Pericardium fibroblast (primary cell): ENCODE data around the genes PPP1R1C, COL3A1 and COL5A2.

GRCh38 chr2:181985460-181986288 is at the start of gene PPP1R1C:
PPP1R1C (plus strand) TSS chr2:181985853.
- RAMPAGE, long total RNA = no peak

DNA sequence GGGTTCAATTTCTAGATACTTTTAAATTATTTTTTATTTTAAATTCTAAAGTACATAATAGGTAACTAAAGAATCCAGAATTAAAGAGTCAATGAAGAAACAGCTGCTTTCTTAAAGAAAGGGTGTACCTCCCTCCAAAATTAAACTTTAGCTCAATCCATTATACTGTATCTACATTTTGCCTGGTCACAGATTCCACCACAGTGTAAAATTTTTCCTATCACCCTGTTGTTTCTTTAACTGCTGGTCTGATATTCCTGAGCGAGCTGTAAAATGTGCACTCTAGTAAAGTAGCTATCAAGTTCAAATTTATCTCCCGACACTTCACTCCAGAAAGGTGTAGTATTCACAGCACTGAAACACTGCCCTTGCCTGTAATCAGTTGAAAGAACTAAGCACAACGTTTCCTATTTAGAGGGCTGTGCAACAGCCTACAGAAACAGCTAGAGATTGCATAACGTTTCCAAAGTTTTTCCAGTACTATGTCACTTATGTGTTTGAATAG is 933 bp downstream of the PDE1A start:
- RAMPAGE, long total RNA = no peak

DNA sequence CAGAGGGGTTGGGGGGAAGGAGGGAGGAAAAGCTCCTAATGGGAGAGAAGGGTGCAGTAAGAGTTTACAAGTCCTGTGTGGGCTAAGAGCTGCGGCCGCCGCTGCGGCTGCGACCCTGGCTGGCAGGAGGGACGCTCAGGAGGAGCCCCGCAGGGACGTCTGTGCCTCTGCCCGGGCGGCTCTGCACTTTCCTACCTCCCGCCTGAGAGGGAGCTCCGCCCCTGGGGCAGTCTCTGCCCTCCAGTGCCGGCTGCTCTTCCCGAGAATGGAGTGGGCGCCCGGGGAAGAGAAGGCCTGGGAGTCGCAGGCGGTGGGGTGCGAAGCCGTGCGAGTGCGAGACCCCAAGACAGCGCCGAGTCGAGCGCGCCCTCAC is 549 bp upstream of the FRZB start:
- RAMPAGE, long total RNA = no peak

DNA sequence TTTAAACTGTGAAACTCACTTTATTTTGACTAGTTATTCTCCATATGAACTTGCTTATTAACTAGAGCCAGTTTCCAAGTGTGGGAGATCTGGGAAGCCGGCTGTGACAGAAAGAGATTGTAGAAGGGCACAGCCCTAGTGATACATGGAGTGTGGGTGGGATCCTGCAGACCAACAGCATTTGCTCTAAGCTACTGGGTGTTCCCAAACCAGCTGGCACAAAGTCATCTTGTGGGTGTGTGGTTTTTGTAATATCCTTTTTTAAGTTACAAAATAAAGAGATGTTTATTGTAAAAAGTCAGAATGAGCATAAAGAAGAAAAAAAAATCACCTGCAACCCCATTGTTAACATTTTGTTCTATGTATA is 3.4 kb downstream of the DUSP19 start:
- RAMPAGE, long total RNA = no peak

- RAMPAGE, long total RNA = no peak
These were observed 37.9 kb upstream of the FAM171B start for GRCh38 chr2:186655946-186656459.

DNA sequence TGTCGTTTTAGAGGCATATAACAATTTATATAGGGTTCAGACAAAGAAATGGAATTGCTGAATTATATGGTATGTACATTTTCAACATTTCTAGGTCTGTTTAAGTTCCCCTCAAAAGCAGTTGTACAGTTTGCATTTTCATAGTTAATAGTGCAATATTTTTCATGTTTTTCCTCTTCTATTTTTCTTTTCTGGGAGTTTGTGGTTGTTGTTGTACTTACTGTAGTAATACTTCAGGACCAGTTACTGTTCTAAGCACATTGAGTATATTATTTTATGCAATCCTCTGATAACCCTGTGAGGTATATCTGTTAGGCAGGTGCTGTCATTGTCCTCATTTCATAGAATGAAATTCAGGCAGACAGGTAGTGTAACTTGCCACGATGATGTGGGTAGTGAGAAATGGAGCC is 22.8 kb downstream of the FAM171B start:
- RAMPAGE, long total RNA = no peak

DNA sequence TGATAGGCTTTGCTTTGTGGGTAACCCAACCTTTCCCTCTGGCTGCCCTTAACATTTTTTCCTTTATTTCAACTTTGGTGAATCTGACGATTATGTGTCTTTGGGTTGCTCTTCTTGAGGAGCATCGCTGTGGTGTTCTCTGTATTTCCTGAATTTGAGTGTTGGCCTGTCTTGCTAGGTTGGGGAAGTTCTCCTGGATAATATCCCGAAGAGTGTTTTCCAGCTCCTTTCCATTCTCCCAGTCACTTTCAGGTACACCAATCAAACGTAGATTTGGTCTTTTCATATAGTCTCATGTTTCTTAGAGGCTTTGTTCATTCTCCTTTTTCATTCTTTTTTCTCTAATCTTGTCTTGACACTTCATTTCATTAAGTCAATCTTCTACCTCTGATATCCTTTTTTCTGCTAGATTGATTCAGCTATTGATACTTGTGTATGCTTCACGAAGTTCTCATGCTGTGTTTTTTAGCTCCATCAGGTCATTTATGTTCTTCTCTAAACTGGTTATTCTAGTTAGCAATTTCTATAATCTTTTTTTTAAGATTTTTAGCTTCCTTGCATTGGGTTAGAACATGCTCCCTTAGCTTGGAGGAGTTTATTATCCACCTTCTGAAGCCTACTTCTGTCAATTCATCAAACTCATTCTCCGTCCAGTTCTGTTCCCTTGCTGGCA is 35.6 kb downstream of the TFPI start:
- RAMPAGE, long total RNA = no peak

- RAMPAGE, long total RNA = no peak
These were observed 33.9 kb downstream of the TFPI start for GRCh38 chr2:187520243-187520757.

DNA sequence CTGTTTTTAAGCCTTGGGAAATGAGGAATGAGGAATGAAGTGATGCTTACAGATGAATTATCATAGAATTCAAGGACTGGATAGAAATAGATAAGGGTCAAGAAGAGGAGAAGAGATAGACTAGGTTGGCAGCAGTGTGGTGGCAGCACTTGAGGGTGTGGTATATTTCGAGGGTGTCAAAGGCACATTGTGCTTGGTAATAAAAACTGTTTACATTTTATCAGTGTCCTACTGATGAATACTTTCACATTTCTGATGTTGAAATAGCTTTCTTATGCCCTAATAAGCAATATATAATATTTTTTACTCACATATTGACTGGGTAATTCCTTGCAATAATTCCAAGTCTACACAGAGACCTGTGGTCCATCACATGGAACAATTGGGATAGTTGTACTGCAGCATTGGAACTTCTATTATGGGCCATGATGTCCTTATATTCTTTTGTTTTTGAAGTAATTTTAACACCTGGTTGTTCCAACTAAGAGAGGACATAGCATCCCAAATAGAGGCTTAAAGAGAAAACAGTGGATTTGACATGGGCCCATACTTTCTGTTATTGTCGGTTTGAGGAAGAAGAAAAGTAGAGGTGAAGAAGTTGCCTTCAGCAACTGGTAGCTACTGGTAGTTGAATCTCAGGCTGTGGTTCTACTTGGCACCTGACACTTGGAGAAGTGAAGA is 3.2 kb downstream of the TFPI start:
- RAMPAGE, long total RNA = no peak

GRCh38 chr2:188974052-188974779 is at the start of gene COL3A1:
COL3A1 (plus strand) TSS chr2:188974373.
- RAMPAGE, long total RNA = start-site peak on the plus strand at chr2:188974372-188974459, 117,863 and 47,771 reads in 2 replicates

- RAMPAGE, long total RNA = no peak
These were observed 4.2 kb downstream of the COL3A1 start for GRCh38 chr2:188978019-188979195.

- RAMPAGE, long total RNA = start-site peak on the minus strand at chr2:189179607-189179868, 9,649 and 4,370 reads in 2 replicates
These were observed at the start of gene COL5A2 for GRCh38 chr2:189179009-189180002. COL5A2 (minus strand) TSS chr2:189179761.

- RAMPAGE, long total RNA = no peak
These were observed 2.9 kb upstream of the ASDURF start for GRCh38 chr2:189658346-189658851.

DNA sequence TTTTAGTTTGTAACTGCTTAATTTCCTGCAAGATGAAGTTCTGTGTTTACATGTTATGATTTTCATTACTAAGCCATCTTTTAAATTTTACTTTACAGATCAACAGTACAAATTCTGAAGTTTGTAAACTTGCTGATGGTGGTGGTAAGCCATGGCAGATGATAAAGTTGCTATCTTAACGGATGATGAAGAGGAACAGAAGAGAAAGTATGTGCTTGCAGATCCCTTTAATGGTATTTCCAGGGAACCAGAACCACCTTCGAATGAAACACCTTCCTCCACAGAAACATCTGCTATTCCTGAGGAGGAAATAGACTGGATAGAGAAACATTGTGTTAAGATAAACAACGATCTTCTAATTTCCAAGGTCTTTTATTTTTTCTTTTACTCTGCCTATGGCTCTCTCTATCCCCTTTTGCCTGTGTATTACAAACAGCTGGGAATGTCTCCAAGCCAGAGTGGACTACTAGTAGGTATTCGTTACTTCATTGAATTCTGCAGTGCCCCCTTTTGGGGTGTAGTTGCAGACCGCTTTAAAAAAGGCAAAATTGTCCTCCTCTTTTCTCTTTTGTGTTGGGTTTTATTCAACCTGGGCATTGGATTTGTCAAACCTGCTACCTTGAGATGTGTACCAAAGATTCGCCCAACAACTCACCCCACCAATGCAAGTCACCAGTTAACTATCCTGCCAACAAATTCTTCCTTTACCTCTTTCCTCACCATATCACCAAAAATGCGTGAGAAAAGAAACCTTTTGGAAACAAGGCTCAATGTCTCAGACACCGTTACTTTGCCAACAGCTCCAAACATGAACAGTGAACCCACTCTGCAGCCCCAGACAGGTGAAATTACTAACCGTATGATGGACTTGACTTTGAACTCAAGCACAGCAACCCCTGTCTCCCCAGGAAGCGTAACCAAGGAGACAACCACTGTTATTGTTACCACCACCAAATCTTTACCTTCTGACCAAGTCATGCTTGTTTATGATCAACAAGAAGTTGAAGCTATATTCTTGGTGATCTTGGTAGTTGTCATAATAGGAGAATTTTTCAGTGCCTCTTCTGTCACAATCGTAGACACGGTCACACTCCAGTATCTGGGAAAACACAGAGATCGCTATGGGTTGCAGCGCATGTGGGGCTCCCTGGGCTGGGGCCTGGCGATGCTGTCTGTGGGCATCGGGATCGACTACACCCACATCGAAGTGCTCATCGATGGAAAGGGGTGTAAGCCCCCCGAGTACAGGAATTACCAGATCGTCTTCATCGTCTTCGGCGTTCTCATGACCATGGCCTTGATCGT is 28.2 kb downstream of the MFSD6 start:
- RAMPAGE, long total RNA = no peak

DNA sequence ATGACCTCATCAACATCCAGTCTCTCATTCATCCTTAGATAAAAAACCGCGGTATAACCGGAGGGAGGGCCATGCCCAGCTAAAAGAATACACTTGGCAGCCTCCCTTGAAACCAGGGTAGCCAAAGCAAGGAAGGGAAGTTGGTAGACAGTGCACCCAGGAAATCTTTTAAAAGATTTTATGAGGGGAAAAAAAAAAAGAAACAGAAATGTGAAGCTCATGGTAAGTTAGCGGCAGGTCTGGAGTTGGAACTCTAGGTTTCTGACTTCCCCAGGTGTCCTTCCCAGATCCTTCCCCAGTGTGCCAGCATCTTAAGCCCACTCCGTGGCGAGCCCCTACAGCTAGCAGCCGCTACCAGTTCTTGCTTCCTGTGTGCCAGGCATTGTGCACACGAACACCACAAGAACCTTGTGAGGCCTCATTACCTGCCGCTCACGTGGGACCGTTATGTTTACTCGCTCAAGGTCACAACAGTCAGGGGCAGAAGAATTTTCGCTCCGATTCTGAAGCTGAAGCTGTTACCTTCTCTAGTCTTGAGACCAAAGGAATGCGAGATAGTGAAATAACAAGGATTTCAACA is 845 bp downstream of the NEMP2 start:
- RAMPAGE, long total RNA = no peak

- RAMPAGE, long total RNA = no peak
These were observed 111.5 kb downstream of the NAB1 start for GRCh38 chr2:190760415-190760777.

DNA sequence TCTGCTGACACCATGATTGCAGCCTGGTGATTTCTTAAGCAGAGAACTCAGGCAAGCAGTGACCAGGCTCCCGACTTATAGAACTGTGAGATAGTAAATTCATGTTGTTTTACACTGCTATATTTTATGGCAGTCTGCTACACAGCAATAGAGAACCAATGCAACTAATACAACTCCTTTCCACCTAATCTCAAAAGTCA is 95.4 kb upstream of the GLS start:
- RAMPAGE, long total RNA = no peak

DNA sequence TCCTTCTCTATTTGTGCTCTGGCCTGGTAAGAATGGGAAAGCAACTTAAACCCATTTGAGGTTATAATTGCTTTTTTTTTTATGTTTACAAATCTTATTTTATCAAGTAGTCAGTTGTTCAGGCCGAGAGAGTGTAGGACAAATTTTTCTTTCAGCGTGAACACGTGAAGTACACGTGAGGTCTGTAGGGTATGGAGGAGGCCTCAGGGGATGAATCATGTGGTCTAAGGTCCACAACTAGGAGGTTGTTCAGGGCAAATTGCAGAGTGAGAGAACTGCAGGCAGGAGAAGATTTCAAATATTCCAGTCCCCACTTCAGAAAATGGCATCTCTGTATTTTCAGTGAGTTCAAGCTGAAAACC is 71.2 kb upstream of the GLS start:
- RAMPAGE, long total RNA = no peak

- RAMPAGE, long total RNA = no peak
These were observed 871 bp downstream of the GLS start for GRCh38 chr2:190881137-190882247.

DNA sequence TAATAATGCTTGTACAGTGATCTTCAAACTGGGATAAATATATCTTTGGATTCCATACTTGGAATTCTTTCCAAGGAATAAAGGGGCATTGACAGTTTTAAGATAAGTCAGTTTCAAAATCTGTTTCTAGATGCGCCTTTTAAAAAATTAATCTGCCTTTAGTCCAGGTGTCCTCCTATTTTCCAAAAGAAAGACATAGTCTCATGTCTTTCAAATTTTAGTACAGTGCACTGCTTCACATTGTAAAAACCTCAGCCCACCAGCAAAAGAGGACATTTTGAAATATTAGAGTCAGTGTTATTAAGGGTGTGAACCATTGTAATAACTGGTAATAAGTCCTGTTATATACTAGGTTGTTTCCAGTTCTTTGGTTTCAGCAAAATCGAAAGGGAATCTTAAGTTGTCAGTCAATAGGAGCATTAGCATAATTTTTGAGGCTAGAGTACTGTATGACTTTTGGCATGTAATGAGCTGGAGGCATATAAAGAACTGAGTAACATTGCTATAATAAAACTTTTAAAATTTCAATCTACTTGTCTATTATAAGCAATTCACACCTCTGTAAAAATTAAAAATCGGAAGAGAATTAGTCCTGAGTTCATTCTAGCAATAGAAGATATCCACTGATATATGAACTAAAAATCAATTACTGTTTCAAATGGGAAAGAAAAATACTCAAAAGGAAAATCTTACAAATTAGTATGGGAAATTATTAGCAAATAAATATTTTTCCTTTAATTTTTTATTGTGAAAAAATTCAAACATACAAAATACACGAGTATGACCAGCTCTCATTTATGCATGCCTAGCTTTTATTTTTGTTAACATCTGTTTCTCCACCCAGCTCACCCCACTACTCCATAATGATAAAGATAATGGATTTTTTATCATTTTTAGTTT is 35.1 kb downstream of the GLS start:
- RAMPAGE, long total RNA = no peak